GM19239 (cell line): ENCODE data around the genes MRPS2, LCN1, OBP2A, CAMSAP1 and TMEM250.

DNA sequence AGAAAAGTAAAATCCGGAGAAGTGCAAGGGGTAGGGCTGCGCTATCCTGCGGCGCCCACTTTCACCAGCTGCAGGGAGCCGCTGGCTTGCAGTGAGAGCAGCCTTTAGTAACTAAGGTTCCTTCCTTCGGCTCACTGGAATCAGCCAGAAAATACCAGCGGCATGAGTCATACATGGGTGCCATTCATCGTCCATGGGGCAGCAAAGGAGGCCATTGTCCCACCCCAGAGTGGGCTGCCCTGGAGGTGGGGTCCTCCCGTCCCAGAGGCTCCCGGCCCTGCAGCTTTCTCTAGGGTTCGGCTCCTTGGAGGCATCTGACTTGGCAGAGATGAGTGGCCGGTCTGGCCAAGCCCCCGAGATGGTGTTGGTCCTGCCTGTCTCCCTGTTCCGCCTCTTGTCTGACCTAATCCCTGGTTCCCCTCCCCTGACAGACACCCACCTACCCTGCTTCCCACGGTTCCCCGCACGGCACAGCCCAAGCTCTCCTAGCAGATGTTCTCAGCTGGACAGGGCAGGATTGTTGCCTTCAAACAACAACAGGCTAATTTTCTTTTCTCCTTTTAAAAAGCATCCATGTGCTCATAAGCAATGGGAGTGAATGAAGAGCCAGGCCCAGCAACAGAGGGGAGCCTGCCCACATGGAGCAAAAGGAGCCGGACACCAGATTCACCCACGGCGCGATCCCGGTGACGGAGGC, 97.1 kb upstream of the COL5A1 start:
- RRBS, result 53% methylated on average over 3 of the region's 23 CpGs

DNA sequence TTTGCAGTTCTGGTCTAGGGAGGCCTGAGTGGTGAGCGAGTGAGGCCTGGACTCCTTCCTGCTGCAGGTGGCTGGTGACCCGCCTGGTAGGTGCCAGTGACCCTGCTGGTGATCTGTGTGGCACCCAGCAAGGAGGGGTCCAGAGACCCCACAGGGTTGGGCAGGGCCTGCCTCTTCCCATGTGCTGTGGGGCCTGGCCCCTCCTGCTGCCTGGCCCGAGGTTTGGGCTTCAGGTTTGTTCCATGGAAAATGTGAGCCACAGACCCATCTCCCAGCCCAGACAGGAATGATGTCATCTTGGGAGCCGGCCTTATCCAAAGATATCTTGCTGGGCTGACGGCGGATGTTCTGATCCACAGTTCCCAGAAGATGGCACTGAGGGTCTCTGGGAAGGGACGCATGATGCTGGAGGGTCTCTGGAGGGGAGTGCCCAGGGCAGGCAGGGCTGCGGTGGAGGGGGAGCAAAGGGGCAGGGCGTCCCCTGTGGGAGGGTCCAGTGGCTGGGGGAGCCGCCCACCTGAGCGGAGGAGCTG, 67.9 kb downstream of the COL5A1 start:
- RRBS, result no CpG with 5 or more reads among the region's 11 CpGs

DNA sequence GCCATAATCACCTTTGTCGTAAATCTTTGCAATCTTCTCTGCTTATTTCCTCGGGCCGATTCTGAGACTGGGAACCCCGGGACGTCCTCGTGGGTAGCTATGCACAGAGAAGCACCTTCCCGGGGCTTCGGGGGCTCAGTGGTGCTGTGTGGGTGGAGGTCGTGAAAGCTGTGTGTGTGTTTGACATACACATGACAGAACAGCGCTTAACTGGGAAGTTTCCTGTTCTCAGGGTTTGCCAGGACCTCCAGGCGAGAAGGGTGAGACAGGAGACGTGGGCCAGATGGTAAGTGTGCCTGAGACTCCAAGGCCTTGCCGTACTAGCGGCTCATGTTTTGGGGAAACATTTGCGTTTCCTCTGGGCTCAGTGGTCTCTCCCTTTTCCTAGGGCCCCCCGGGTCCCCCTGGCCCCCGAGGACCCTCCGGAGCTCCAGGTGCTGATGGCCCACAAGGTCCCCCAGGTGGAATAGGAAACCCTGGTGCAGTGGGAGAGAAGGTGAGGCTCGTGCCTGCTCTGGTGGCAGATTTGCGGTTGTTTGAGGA, 68.3 kb upstream of the FCN2 start:
- RRBS, result no CpG with 5 or more reads among the region's 20 CpGs

- RRBS, result no CpG with 5 or more reads among the region's 12 CpGs
These were observed 126.2 kb upstream of the PPP1R26 start for GRCh38 chr9:135353430-135353834.

DNA sequence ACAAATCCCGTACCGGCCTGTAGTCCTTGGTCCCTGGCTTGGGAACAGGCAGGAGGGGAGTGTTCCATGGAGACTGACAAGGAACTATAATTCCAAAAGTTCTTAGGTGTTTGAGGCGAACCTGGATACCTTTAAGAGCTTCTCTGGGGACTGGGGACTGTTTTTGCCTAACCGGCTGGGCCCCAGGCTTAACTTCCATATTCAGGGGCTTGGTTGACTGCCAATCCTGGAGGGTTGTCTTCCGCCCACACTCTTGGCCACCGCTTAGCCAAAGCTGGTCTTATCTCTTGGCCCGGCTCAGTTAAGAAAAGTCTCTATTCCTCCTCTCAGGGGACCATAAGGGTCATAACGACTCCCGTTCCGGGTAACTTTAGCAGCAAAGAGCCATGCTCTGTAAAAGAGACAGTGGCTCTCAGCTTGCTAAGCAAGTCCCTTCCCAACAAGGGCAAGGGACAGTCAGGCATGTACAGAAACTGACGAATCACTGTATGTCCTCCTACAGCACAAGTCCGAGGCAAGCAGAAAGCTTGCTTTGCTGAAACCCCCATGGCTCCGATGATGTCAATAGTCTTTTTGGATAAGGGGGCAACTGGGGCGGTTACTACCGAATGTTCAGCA, 38.2 kb upstream of the PPP1R26 start:
- RRBS, result no CpG with 5 or more reads among the region's 15 CpGs

- RRBS, result no CpG with 5 or more reads among the region's 14 CpGs
These were observed 9.1 kb downstream of the PIERCE1 start for GRCh38 chr9:135490453-135491020.

DNA sequence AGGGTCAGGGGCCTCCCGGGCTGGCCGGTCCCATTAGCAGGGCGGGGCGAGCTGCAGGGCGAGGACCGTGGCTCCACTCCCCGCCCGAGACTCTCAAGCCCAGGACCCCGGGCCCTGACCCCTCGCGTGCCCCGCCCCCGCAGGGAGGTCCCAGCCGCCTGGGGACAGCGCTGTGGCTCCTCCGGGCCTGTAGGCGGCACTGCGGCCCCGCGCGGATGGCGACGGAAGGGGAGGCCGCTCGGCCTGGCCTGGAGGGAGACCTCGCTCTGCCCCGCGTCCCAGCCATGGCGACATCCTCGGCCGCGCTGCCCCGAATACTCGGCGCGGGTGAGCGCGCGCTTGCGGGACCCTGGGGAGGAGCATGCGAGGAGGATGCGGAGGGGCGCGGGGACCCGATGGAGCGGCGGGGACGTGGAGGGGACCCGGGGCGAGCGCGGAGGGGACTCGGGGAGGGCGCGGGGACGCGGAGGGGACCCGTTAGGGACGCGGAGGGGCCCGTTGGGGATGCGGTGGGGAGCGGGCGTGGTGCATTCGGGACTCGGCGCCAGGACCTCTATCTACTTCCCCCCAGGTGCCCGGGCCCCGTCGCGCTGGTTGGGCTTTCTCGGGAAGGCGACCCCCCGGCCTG, at the start of gene MRPS2:
Gene MRPS2 (plus strand): TSS at position 256 of the 628 bp plus-strand sequence.
- RRBS, result 2% methylated on average over 21 of the region's 74 CpGs

DNA sequence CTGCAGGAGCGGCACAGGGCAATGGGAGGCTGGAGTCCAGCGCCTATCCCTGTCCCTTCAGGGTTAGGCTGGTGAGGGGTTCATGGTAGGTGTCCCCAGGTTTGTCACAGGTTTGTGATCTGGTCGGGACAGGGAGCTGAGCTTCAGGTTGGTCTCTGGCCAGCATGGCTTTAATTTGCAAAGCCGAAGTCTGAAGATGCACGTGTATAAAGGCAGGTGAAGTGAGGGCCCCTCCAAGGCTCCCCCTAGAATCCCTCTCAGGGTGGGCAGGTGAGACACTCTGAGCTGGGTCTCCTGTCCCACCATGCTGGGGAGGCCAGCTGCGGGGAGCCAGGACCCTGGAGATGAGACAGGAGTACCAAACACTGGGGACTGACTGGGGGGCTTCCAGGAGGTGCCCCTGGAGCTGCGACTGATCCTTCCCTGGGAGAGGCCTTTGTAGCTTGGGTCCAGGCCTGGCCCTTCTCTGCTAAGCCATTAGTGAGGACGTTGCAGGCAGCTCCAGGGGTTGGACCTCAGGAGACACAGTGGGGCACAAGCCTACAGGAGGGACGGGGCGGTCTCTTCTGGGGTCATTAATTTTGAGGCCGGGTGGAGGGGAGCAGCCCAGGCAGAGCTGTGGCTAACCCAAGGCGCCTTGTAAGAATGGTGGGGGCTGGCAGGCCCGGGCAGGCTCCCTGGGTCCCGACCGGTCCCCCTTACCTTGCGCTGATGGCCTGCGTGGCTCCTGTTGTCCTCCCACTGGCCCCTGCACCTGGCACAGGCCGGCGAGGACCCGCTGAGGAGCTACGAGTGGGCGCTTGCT, 4.9 kb downstream of the MRPS2 start:
- RRBS, result 90% methylated on average over 3 of the region's 22 CpGs

DNA sequence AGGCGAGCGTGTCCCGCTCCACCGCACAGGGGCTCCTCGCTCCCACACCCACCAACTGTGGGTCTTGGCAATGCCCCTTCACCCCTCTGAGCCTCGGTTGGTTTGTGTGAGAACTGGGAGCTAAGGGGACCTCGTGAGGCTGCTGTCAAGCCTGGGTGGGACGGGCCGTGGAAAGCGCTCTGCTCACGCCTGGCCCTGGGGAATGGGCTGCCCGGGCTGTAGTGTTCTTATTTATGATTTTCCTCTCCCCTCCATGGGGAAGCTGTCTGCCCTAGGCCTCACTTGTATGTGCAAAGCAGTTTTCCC, 7.1 kb downstream of the MRPS2 start:
- RRBS, result no CpG with 5 or more reads among the region's 12 CpGs

DNA sequence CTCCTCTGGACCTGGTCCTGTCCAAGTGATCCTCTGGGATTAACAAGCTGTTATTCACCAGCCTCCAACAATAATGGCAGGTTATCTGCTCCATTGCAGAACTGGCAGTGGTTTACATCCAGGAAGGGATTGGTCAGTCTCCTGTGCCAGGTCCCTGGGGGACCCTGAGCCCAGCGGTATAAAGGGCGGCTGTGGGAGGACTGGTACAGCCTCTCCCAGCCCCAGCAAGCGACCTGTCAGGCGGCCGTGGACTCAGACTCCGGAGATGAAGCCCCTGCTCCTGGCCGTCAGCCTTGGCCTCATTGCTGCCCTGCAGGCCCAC, at the start of gene LCN1:
Gene LCN1 (plus strand): TSS at position 208 of the 322 bp plus-strand sequence.
- RRBS, result 72% methylated on average over 2 of the region's 7 CpGs

DNA sequence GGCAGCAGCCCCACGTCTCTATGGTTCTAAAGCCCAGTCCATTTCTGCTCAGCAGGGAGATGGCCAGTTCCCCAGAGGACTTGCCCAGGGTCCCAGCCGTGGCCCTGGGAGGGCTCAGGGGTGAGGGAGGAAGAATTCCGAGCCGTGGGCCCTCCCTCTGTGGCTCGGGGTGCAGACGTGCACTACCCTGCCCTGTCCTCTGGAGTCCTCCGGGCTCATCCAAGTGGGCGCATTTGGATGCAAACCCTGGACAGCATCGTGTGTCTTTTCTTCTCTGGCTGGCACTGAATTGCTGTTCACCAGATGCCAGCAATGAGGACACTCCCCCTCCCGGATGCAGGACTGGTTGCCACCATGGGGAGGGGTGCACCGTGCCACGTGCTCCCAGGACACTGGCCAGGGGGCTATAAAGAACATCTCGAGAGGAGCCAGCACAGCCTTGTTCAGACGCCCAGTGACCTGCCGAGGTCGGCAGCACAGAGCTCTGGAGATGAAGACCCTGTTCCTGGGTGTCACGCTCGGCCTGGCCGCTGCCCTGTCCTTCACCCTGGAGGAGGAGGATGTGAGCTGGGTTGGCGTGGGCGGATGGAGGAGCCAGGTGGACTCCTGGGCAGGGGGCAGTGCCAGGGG, at the start of gene OBP2A:
Gene OBP2A (plus strand): TSS at position 436 of the 630 bp plus-strand sequence.
- RRBS, result no CpG with 5 or more reads among the region's 21 CpGs

GRCh38 chr9:135662544-135663134, 470 bp upstream of the LCN9 start:
- RRBS, result 58% methylated on average over 9 of the region's 16 CpGs

DNA sequence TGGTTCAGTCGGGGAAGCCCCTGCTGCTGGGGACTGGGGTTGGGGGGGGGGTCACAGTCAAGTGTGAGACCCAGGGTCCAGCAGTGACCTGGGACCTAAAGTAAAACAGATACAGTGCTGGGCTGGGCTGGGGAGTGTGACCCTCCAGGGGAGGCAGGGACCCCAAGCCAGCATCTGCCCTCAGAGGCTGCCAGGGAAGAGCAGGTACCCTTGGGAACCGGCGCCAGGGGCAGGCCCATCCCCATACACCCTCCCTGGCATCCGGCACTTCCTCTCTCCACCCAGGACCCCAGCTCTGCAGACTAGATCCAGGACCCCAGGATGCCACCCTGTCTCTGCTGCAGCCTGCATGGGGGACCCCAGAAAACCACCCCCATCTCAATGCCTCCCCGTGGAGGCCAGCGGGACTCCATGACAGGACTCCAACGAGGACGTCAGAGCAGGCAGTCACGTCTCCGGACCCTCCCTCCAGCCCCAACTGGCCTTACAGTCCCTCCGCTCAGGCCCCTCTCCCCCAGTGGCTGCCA, 17.6 kb downstream of the SOHLH1 start:
- RRBS, result 76% methylated on average over 3 of the region's 11 CpGs

DNA sequence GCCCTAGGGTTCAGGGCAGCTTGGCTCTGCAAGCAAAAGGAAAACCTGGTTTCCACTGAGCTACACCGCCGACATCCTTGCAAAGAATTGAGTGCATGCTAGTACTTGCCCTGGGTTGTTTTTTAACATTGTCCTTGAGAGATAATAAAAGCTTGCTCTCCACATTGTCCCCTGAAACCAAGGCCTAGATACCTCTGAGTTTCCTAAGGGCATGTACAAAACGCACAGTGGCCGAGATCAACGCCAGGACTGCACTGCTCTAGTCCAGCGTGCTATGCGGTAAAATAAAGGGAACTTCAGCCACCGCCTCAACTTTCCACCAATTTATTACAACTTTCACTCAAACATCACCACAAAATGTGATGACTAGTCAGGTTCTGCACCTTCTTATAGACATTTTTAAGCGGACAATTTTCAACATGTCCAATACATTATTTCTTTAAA, 4.4 kb downstream of the CAMSAP1 start:
- RRBS, result no CpG with 5 or more reads among the region's 9 CpGs

DNA sequence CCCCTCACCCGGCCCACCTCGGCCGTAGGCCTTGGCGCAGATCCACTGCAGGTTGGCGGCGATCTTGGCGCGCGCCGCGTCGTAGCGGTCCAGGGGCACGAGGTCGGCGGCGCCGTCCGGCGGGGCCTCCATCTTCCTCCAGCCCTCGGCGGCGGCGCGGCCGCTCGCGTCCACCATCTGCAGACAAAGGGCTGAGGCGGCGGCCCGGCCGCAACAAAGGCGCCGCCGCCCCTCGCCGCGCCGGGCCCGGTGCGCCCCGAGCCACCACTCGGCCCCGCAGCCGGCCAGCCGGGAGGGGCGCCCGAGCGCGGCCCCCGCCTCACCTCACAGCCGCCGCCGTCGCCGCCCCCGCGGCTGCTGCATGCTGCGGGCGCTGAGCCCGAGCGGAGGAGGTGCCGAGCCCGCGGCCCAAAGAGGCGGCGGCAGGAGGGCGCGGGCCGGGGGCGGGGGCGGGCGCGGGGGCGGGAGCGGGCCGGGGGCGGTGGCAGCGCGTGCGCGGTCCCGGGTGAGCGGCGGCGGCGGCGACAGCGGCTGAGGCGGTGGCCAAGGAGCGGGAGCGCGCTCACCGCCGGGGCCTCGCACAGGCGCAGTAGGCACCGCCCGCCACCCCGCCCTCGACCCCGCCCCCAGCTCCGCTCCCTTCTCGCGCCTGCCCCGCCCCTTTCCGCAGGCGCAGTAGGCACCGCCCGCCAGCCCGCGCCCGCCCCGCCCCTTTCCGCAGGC, at the start of gene CAMSAP1:
Gene CAMSAP1 (minus strand): TSS at position 564 of the 723 bp plus-strand sequence.
- RRBS, result 2% methylated on average over 45 of the region's 115 CpGs

DNA sequence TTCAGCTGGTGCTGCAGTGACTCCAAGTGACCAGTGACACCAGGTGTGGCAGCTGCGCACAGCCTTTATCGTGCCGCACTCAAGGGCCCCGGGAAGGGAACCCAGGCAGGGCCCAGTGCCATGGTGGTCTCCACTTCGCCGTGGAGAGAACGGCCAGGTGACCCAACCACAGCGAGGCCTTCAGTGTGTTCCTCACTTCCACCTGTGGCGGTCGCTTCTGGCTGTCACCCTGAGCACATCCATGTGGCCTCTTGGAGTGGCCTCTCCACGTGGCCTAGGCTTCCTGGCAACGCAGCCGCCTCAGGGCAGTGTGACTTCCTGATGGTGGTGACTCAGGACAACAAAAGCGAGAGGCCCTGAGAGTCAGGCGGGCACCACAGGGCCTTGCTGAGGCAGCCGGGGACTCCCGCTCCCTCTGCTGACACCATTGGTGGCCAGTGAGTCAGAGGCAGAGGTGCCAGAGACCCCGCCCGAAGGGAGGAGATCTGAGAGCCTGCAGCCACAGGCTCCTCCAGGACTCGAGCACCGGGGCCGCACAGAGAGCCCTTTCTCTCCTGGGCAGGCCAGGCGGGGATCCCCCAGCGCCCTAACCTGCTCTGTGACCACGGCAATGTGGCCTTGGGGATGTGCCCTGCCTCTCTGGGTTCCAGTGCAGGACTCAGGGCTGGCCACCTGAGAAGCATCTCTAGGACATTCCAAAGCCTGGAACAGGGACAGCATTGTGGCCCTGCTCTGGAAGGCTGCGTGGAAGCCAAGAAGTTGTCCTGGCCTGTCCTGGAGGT, 19.5 kb upstream of the CAMSAP1 start:
- RRBS, result no CpG with 5 or more reads among the region's 26 CpGs

- RRBS, result 60% methylated on average over 6 of the region's 20 CpGs
These were observed 41.9 kb upstream of the UBAC1 start for GRCh38 chr9:136002951-136003608.

DNA sequence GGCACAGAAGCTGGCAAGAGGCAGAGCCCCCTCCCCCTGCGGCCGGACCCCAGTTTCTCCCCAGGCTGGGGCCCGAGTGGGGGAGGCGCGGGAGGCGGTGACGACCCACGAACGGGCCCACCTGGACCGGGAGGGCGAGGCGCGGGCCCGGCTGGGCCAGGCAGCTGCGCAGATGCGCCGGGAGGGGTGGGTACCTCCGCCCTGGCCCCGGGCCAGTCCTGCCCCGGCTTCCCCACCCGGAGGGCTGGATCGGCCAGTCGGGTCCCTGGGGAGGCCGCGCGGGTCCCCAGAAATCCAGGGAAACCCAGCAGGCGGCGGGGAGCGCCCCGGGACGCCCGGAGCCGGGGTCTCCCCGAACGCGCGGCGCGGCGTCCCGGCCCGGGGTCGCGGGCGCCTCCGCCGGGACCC, 534 bp downstream of the NACC2 start:
- RRBS, result 2% methylated on average over 14 of the region's 47 CpGs

DNA sequence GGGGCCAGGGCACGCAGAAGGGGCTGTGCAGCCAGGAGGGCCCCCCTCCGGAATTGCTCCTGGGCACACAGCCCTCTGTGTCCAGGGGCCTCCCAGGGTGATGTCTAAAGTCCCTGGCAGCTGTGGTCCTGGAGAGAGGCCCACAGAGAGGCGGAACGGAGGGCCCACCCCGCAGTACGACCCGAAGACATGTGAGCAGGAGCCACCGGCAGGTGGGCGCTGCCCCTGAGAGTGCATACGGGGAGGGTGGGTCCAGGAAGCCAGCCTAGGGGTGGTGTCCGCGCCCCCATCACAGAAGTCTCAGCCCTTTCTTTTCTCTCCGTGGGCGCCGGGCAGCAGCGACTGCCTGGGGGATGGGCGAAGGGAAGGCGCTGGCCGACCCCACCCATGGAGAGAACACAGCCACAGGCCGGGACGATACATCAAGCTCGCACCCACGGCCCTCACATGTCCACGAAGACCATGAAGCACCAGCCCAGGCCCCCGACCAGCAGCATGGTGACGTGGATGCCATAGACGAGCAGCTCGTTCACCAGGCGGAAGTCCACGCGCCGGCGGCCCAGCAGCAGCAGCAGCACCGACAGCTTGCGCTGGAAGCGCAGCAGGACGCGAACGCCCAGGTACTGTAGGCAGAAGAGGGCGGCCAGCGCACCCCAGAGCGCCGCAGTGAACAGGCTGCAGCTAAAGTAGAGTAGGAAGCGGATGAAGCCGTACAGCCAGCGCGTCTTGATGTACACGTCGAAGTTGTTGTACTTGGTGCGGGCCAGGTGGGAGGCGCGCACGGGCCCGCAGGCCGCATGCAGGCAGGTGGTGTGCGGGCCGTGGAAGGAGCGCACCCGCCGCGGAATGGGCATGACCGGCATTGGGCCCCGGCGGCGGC, 2.4 kb downstream of the TMEM250 start:
- RRBS, result 94% methylated on average over 3 of the region's 65 CpGs

DNA sequence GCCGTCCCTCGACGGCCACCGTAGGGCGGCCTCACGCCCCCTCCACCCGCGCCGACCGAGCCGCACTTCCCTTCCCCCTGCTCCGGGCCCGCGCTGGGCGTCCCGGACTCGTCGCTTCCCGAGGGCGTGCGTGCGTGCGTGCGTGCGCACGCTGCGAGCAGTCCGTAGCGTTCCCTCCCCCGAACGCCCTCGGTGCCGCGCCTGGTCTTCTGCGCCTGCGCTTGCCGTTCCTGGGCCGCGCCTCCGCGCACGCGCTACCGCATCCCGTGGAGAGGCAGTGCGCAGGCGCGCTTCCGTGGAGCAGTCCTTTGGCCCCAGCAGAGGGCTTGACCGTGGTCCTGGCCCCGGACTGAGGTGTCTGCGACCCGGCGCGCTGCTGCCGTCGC, at the start of gene TMEM250:
Gene TMEM250 (minus strand): TSS at position 132 of the 386 bp plus-strand sequence.
- RRBS, result no CpG with 5 or more reads among the region's 57 CpGs